SK-N-DZ (cell line): ENCODE measurements around the genes OR6K2 and FCRL6.

GRCh38 chr1:157965839-157966433, 27.5 kb upstream of the KIRREL1 start:
RAMPAGE:
- cytosol, long total RNA, result no peak
- nucleus, long total RNA, result no peak

DNA sequence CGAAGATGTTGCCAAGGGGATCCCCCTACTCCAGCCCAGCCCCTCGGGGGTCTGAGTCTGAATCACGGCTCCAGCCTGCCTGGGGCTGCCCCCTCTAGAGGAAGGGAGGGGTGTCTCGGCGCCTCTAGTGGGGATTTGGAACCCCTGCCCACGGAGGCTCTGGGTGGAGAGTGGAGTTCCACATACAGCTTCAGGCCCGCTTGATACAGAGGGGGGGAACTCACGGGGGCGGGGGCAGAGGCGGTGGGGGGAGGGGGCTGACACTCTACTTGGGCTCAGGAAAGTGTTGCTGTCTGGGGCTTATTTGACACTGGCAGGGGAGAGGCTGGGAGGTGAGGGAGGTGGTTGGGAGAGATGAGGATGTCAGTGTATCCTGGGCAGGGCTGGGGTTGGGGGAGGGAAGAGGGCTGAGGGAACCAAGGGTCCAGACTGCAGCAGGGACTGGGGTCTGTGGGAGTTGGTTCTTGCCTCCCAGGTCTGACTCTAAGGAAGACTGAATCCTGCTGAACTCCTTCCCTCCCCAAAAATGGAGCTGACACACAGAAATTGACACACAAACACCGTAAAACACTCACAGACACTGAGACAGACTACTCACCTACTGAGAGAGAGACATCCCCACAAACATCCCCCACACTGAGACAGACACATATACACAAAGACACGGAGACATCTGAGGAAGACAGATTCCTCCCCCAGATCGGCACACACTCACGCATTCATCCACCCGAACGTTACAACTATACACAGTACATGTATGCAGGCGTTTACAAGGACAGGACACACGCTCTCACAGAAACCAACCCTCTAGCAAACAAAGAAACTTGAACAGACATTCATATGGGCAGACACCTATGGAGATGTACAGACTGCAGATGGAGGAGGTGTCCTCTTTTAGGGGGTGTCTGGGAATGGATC, 992 bp downstream of the KIRREL1 start:
RAMPAGE:
- cytosol, long total RNA, result no peak
- nucleus, long total RNA, result no peak

DNA sequence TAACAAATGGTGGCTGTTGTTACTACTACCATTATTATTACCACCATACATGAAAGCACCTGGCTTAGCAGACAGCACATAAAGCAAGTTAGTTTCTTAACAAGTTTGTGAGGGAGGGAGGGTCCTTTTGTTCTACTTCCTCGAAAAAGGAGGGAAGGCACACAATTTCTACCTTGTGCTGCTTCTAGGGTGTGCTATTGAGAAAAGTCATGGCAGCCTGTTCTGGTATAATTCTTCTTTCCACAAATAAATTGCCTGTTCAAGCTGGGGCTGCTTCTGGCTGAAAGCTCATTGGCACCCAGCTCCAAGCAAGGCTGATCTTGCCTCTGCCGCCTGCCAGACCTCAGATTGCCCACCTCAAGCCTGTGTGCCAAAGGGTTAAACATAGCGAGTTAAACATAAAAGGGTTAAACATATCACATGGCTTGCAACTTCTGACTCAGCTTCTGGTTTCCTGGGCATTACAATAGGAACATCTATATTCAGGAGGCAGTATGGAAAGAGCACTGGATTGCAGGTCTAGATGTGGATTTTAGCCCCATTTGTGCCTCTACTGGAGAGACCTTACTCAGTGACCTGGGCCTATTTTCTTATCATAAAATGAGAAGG, 16.1 kb downstream of the KIRREL1 start:
RAMPAGE:
- cytosol, long total RNA, result no peak
- nucleus, long total RNA, result no peak

DNA sequence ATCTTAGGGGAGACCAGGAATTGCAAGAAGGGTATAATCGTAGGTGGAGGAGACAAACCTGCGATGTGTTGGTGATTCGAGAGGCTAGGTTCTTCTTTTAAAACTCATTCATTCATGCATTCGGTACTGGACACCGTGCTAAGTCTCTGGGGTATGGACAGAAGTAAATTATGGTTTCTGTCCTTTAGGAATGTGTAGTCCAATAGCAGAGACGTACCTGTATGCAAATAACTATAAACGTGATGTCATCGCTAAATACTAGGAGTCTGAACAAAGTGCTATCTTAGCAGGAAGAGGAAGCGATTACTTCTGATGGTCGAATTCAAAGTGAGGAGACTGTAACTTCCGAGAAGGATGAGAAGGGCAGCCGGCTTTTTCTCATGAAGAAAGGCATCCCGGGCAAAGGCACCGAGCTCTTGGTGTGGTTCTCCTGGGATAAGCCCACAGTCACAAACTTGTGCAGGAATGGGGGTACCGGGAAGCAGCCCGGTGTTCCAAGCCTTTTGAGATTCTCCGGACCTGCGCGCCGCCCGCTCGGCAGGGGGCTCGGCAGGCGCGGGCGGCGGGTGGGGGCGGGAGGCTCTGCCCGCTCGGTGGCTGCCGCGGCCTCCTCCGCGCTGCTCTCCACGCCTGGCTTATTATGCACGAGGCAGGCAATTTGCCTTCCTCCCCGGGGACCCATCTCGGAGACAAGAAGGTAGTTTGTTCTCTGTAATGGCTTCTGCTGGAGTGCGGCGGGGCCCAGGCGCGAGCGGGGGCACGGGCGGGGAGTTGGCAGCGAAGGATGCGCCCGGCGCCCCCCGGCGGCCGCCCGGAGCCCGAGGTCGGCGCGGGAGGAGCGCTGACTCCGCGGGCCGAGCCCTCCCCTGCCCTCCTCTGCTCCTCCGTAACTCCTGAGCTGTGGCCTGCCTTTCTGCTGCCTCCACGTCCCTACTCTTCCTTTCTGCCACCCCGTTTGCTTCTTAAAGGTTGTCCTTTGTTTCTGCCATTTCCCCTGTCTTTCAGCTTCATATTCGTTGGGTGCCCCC, 14.9 kb downstream of the SMIM42 start:
RAMPAGE:
- cytosol, long total RNA, result no peak
- nucleus, long total RNA, result no peak

GRCh38 chr1:158117704-158118528, 10.2 kb downstream of the SMIM42 start:
RAMPAGE:
- cytosol, long total RNA, result no peak
- nucleus, long total RNA, result no peak

RAMPAGE:
- cytosol, long total RNA, result no peak
- nucleus, long total RNA, result no peak
Observed at GRCh38 chr1:158203799-158204176, 23.1 kb downstream of the CD1D start.

GRCh38 chr1:158700593-158701039, at the start of gene OR6K2:
OR6K2 (minus strand) TSS chr1:158700652.
RAMPAGE:
- cytosol, long total RNA, result no peak
- nucleus, long total RNA, result no peak

GRCh38 chr1:158730915-158731403, 10.4 kb upstream of the OR6K3 start:
RAMPAGE:
- cytosol, long total RNA, result no peak
- nucleus, long total RNA, result no peak

RAMPAGE:
- cytosol, long total RNA, result no peak
- nucleus, long total RNA, result no peak
Observed at GRCh38 chr1:158930309-158931084, 855 bp upstream of the PYHIN1 start.

GRCh38 chr1:158952424-158952934, 21.1 kb downstream of the PYHIN1 start:
RAMPAGE:
- cytosol, long total RNA, result no peak
- nucleus, long total RNA, result no peak

RAMPAGE:
- cytosol, long total RNA, result no peak
- nucleus, long total RNA, result no peak
Observed at GRCh38 chr1:159000491-159001037, 2.0 kb downstream of the PYDC5 start.

GRCh38 chr1:159188101-159188800, 16.4 kb upstream of the ACKR1 start:
RAMPAGE:
- cytosol, long total RNA, result no peak
- nucleus, long total RNA, result no peak

DNA sequence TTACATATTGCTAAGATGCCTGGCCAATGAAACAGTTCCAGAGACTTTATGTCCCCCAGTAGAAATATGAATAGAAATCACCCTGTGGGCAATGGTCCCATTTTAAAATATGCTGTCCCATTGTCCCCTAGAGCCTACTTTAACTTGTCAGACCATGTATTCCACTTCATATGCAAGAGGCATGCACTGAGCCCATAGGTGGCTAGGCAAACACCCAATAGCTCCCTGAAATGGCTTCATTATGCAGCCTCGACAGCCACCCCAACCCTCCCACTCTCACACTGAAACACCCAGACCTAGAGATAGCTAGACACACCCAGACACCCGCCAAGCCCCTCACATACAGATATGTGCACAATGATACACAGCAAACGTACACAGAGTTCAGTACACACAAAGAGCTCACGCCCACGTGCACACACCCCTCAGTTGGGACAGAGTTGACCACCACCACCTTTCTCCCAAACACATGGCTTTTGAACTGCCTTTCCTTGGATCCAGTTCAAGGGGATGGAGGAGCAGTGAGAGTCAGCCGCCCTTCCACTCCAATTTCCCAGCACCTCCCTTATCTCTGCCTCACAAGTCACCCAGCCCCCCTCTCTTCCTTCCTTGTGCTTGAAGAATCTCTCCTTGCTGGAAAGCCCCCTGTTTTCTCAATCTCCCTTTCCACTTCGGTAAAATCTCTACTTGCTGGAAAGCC, 564 bp upstream of the ACKR1 start:
RAMPAGE:
- cytosol, long total RNA, result no peak
- nucleus, long total RNA, result no peak

DNA sequence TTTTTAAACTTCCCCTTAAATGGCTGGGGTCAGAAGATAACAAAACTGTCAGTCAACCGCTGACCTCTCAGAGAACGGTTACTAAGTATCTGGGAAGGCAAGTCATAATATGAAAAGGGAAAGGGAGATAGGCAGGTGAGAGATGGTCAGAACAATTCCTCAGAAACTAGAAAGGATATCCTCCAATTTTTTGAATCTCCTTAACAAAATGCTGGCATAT, 20.6 kb upstream of the OR10J5 start:
RAMPAGE:
- cytosol, long total RNA, result no peak
- nucleus, long total RNA, result no peak

GRCh38 chr1:159711977-159713256, 2.0 kb downstream of the CRP start:
RAMPAGE:
- cytosol, long total RNA, result no peak
- nucleus, long total RNA, result no peak

DNA sequence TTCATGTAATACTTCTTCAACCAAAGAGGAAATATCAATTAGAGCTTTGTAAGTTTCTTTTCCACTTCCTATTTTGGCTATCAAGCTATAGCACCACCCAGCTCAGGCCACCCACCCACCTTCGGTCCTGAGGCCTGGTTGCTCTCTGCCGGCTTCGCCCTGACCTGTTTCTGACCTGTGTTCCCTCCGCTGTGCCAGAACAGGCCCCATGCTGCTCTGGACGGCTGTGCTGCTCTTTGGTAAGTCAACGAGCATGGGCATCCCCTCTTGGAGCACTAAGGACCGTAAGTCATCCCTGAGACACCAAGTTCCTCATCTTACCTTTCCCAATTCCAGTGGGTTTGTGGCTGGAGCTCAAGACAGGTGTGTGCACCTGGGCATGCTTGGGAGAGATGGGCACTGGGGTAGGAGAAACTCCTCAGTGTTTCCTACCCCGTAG, at the start of gene FCRL6:
TSS of gene FCRL6 (plus strand) at position 144 of the 439 bp plus-strand sequence.
RAMPAGE:
- cytosol, long total RNA, result no peak
- nucleus, long total RNA, result no peak

DNA sequence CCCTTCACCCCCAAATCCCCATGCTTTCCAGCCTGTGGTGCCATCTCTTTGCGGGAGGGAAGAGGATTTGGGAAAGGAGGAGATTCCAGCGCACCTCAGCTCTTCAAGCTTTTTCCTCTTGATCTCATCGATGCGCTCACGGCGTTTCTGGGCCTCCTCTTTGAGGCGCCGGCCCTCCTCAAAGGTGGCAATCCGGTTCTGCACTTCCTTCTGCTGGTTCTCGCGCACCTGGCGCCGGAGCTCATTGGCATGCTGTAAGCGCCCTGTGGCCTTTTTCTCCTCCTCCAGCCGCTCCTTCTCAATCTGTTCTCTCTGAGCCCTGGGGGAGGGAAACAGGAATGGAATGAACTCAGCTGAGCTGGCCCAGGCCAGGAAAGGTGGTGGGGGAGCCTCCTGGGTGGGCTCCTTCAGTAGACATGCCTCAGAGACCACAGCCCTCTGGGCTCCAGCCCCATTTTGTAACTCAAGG, 10.4 kb upstream of the VSIG8 start:
RAMPAGE:
- cytosol, long total RNA, result no peak
- nucleus, long total RNA, result no peak

GRCh38 chr1:159896049-159896543, 3.9 kb downstream of the CFAP45 start:
RAMPAGE:
- cytosol, long total RNA, result no peak
- nucleus, long total RNA, result no peak

DNA sequence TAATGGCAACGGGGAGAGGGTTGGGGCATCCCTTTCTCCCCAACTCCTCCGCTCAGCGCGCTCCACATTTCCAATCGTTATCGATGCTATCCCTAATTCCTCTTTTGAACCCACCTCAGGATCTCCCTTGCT, 275 bp downstream of the CFAP45 start:
RAMPAGE:
- cytosol, long total RNA, result no peak
- nucleus, long total RNA, result no peak

DNA sequence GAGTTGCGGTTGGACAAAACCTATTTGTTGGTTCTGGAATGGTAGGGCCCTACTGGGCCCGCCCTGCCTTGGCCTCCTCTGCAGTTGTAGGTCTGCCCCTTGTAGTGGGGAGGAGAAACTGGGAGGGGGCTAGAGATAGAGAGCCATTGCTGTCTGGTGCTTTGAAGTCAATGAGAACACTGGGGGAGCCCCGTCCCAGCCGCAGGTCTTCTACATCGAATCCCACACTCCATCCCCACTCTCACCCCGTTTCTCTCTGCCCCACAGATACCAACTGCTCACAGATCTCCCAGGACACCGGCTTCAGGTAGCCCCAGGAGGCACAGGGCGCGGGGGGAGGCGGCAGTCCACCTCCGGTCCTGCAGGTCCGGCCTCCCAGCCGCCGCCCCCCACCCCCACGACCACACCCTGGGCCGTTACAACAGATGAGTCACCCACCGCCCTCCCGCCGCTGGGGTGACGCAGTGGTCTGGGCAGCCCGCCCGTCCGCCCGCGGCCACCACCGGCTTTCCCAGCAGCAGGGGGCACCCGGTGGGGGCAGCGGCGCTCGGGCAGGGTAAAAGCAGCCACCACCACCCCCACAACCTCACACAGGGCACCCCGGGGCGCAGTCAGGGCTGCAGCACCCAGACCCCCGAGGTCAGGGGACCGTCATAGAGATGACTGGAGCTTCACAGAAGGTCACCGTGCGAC, 949 bp downstream of the TAGLN2 start:
RAMPAGE:
- cytosol, long total RNA, result no peak
- nucleus, long total RNA, result no peak